Lung (tissue), 4 donors: Measurements from ENCODE around the genes DNAJC11, PER3 and PARK7.

GRCh38 chr1:6496202-6496791 is 4.8 kb upstream of the PLEKHG5 start:
- PRO-cap, result no peak
- RAMPAGE, long total RNA, result no peak
- RRBS, result no CpG with 5 or more reads among the region's 17 CpGs

DNA sequence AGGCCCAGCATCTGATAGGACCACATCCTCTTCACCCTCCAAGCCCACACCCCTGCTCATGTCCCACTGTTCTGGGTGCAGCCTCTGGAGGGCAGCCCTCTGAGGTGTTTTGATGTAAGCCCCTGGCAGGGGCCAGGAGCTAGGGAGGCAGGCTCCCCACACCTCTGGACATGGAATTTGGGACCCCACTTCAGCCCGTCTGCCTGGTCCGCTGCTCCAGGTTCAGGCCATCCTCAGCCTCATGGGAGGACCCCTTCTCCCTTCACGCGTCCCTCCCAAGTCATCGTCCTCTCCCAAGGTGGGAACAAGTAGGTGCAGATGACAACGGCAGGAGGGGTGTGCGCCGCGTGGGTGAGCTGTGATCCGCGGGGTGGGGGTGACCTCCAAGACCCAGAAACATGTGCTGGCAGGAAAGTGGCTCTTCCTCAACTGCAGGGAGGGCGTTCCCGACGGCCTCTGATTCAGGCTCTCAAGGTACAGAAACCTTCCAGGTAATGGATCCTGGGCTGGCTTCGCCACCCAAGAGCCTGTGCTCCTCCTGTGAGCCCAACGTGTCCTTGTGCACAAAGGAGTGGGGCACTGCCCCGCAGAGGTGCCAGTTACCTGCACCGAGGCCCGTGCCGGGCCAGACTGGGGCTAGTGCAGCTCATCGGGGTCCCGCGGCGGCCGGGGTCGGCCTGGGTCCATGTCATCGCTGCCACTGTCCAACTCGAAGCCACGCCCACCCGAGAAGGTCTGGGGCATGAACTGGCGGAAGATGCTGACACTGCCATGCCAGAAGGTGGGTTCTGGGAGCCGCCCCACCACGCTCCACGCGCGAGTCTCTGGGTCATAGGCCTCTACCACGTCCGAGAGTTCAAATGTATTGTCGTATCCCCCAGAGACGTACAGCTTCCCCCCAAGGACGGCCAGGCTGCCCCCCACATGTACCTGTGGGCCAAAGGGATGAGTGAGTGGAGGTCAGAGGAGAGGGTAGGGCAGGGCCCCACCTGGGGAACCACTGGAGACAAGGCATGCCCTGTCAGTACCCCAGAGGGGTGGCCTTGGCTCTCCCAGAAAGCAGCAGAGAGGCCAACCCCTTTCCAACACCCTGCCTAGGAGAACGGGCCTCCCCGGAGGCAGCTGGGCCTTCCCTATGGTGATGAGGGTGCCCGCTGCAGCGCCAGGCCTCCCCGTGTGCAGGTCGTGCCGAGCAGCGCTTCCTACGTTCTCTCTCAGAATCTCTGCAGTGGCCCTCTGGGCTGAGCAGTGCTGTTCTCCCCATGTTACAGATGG is 9.5 kb downstream of the KLHL21 start:
- PRO-cap, result no peak
- RAMPAGE, long total RNA, result no peak
- RRBS, result 100% methylated on average over 2 of the region's 50 CpGs

DNA sequence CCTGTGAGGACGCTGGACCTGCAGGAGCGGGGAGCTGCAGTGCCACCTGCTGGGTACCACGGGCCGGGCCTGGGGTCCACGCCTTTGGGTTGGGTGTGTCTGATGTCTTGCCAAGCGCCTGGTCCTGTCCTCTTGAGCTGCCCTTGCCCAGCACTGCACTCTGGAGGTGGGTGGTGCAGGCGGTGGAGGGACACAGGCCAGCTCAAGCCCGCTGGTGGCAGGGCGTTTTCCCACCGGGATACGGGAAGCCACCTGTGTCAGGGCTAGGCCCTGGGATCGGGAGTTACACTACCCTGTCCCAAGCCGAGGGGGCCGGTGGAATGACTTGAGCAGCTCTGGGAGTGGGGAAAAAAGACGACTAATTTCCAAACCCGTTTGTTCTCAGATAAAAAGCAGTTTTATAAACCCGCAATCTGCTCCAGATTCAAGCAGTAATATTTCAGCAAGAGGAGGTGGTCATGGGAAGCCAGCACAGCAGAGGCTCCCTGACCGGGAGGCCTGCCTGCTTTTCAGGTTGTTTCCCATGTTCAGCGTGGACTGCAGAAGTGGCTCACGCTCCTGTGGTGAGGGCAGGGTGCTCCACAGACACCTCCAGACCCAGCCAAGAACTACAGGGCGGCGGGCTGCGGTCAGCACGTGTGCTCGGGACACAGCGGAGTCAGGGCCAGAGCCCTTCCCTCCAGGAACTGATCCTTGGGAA is 10.2 kb downstream of the THAP3 start:
- PRO-cap, result no peak
- RAMPAGE, long total RNA, result no peak
- RRBS, result 57% methylated on average over 7 of the region's 26 CpGs

GRCh38 chr1:6662644-6663279 is 38.1 kb downstream of the THAP3 start:
- PRO-cap, result no peak
- RAMPAGE, long total RNA, result no peak
- RRBS, result no CpG with 5 or more reads among the region's 8 CpGs

- PRO-cap, result bidirectional peak, plus-strand start at chr1:6701962, minus-strand start at chr1:6701816
- RAMPAGE, long total RNA, result no peak
- RRBS, result 1% methylated on average over 39 of the region's 101 CpGs
Observed at GRCh38 chr1:6701088-6702097, at the start of gene DNAJC11. Gene DNAJC11, minus strand, starts transcription at chr1:6701816.

DNA sequence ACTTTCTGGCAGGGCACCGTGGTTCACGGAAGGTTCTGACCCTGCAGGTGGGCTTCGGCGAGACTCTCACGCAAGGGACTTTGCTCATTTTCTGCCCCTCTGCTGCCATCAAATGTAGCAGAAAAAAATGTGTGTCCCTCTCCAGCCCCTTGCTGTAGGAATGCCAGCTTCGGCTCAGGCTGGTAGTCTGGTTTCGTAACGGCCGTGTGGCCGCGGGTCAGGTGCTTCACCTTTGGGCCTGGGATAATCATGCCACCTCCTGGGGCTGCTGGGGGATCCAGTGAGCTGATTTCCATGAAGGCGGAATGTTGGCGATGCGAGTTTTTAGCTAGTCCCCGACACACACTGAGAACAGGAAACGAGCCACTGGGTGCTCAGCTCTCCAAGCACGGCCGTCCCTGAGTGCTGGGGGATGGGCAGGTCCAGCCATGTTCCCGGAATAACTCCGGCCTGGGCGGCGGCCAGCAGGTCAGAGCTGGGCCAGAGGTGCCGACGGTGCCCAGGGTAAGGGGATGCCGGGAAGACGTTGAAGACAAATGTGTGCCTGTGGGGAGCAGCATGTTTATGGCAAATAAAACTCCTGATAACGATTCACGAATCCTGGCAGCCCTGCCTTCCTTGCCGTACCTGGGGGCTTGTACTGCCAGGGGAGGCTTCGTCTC is 364.2 kb downstream of the CAMTA1 start:
- PRO-cap, result no peak
- RAMPAGE, long total RNA, result no peak
- RRBS, result 17% methylated on average over 6 of the region's 30 CpGs

DNA sequence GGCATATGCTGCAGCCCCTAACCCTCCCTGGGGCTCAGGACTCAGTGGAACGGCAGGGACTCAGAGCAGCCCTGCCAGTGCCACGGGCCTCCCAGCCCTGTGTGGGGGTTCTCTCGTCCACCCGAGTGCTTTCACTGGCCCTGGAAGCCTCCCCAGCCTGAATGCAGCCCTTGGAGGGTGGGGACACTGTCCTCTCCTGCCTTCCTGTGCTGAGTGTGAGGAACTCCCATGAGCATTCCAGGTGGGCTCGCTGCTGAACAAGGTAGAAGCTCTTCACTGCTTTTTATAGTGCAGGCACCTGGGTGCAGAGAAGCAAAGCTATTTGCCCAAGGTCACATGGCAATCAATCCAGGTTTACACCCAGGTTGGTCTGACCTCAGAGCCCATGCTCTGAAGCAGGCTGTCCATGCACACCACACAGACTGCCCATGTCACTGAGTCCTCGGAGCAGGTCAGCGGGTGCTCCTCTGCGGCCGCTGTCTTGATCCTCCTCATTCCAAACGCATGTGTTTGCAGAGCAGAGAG is 323.4 kb upstream of the VAMP3 start:
- PRO-cap, result no peak
- RAMPAGE, long total RNA, result no peak
- RRBS, result no CpG with 5 or more reads among the region's 10 CpGs

- PRO-cap, result no peak
- RAMPAGE, long total RNA, result no peak
- RRBS, result no CpG with 5 or more reads among the region's 17 CpGs
Observed at GRCh38 chr1:7455405-7455856, 315.7 kb upstream of the VAMP3 start.

DNA sequence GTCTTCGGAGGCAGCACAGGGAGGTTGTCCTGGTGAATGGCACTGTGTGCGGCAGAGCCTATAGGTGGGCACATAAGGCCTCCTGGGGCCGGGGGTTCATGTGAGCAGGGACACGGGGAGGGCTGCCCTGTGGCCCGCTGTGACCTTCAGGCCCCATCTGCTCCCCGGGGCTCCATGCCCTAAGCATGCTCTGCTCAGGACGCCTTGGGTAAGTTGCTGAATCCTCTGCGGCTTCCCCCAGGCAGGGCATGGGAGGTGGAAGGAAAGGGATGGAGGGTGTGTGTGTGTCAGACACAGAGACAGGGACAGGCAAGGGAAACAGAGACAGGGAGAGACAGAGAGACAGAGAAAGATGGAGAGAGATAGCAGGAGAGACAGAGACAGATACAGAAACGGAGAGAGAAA is 308.1 kb upstream of the VAMP3 start:
- PRO-cap, result no peak
- RAMPAGE, long total RNA, result no peak
- RRBS, result 70% methylated on average over 4 of the region's 9 CpGs

- PRO-cap, result no peak
- RAMPAGE, long total RNA, result no peak
- RRBS, result no CpG with 5 or more reads among the region's 12 CpGs
Observed at GRCh38 chr1:7470870-7471584, 300.1 kb upstream of the VAMP3 start.

GRCh38 chr1:7552192-7552920 is 218.7 kb upstream of the VAMP3 start:
- PRO-cap, result no peak
- RAMPAGE, long total RNA, result no peak
- RRBS, result no CpG with 5 or more reads among the region's 18 CpGs

DNA sequence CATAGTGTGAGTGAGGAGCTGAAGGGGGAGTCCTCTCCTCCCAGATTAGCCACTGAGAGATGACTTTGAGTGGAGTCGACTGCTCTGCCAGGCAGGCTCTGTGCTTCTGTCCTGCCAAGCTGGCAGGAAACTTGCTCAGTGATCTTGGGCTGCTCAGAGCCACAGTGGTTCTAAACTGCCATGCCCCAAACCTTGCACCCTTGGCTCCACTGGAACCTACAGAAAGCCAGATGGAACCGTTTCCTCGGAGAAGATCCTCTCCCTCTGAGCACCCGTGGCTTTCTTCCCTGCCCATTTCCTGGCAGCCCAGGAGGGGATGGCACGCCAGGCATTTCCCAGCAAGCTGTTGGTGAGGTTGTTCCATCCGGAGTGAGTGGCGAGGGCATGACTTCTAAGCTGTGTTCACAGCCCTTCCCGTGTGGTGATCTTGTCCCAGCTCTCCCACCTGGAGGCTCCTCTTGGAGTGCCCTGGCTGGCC is 126.0 kb upstream of the VAMP3 start:
- PRO-cap, result no peak
- RAMPAGE, long total RNA, result no peak
- RRBS, result no CpG with 5 or more reads among the region's 8 CpGs

DNA sequence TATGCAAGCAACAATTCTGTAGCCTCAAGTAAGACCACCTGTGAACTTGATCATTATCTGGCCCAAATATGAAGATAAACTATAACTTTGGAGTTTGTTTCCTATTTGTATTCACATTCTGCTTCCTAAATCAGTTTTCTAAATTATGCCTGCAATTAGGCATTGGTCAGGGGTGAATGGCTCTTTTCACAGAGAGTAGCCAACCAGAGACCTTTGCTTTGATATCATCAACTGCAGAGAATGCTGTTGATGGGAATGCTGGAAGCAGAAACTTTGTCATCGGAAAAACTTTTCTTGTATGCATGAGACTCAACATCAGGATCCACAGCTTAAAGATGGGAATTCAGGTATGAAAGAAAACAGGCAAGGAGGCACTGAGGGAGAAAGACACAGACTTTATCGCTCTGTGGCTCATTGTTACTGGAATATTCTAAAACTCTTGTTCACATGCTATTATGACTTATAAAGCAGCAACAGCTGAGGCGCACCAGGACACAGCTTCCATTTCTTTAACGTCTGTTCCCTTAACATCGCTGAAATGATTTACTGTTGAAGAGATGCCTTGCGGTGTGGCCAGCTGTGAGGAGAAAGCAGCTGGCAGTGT is 3.4 kb upstream of the PER3 start:
- PRO-cap, result no peak
- RAMPAGE, long total RNA, result no peak
- RRBS, result no CpG with 5 or more reads among the region's 6 CpGs

- PRO-cap, result bidirectional peak, plus-strand start at chr1:7784315, minus-strand start at chr1:7784129; unidirectional peak, plus-strand start at chr1:7784315; unidirectional peak, plus-strand start at chr1:7784379
- RAMPAGE, long total RNA, result no peak
- RRBS, result 9% methylated on average over 91 of the region's 129 CpGs
Observed at GRCh38 chr1:7783911-7784993, at the start of gene PER3. Gene PER3, plus strand, starts transcription at chr1:7784291.

GRCh38 chr1:7961383-7962395 is at the start of gene PARK7:
Gene PARK7, plus strand, starts transcription at chr1:7961711.
- PRO-cap, result bidirectional peak, plus-strand start at chr1:7961719, minus-strand start at chr1:7961458
- RAMPAGE, long total RNA, result start-site peak on the plus strand at chr1:7961660-7961752, 2,371 and 223 reads in 2 replicates
- RRBS, result 1% methylated on average over 41 of the region's 81 CpGs

GRCh38 chr1:8018000-8018481 is 8.1 kb downstream of the ERRFI1 start:
- PRO-cap, result no peak
- RAMPAGE, long total RNA, result no peak
- RRBS, result no CpG with 5 or more reads among the region's 6 CpGs

- PRO-cap, result no peak
- RAMPAGE, long total RNA, result no peak
- RRBS, result no CpG with 5 or more reads among the region's 10 CpGs
Observed at GRCh38 chr1:8092719-8093260, 66.7 kb upstream of the ERRFI1 start.

- PRO-cap, result no peak
- RAMPAGE, long total RNA, result no peak
- RRBS, result no CpG with 5 or more reads among the region's 22 CpGs
Observed at GRCh38 chr1:8094147-8095401, 68.5 kb upstream of the ERRFI1 start.

DNA sequence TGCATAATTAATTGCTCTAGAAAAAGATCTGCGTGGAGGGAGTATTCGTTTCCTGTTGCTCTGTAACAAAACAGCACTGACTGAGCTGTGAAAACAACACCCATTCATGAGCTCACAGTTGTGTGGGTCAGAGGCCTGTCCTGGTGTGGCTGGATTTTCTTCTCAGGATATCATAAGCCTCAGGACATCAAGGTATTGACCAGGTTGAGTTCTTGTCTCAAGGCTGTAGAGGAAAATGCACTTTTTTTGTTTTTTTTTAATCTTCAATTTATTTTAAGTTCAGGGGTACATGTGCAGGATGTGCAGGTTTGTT is 87.2 kb upstream of the ERRFI1 start:
- PRO-cap, result no peak
- RAMPAGE, long total RNA, result no peak
- RRBS, result no CpG with 5 or more reads among the region's 2 CpGs

- PRO-cap, result no peak
- RAMPAGE, long total RNA, result no peak
- RRBS, result no CpG with 5 or more reads among the region's 19 CpGs
Observed at GRCh38 chr1:8197562-8198210, 120.2 kb upstream of the SLC45A1 start.